Mammary epithelial cell (primary cell): ENCODE measurements around the gene JUN.

- CAGE, long polyA plus RNA: no peak
- RRBS: 4% methylated on average over 2 of the region's 10 CpGs
Observed at GRCh38 chr1:58783831-58784127, at the start of gene JUN. JUN (minus strand) TSS chr1:58784047.

GRCh38 chr1:58815003-58816086, 31.5 kb upstream of the JUN start:
- CAGE, long polyA plus RNA: no peak
- RRBS: under 1% methylated on average over 10 of the region's 52 CpGs

- CAGE, long polyA plus RNA: no peak
- RRBS: no CpG with 5 or more reads among the region's 14 CpGs
Observed at GRCh38 chr1:58922158-58922746, 138.4 kb upstream of the JUN start.

GRCh38 chr1:59124108-59124548, 172.8 kb upstream of the FGGY start:
- CAGE, long polyA plus RNA: no peak
- RRBS: no CpG with 5 or more reads among the region's 2 CpGs

DNA sequence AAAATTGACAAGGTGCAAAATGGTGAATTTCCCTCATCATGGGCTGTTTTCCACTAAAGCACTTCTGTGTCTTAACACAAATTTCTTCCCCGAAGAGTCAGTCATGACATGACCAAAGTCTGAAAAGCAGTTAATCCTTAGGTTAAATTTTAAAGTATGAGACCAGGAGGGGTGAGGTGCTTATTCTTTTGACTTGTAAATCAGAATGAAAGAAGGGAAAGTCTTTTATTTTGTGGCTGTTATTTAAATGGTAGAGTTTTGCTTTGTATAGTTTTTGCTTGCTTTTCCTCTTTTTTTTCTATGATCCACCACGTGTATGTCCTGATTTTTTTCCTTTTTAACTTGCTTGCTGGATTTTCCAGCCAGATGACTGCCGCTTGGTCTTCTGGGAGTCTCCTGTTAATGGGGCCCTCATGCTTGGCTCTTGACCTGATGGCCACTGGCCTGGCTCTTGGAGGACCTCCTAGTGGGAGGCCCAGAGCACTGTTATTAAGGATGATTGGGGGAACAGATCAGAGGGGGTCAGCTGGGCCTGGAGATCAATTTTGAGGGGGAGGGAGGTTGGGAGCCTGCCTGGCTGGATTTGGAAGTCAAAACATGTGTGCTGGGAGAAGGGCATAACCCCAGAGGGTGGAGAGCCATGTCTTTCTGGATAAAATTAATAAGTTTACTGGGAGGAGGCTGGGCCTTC, 1.1 kb downstream of the FGGY start:
- CAGE, long polyA plus RNA: no peak
- RRBS: no CpG with 5 or more reads among the region's 3 CpGs

DNA sequence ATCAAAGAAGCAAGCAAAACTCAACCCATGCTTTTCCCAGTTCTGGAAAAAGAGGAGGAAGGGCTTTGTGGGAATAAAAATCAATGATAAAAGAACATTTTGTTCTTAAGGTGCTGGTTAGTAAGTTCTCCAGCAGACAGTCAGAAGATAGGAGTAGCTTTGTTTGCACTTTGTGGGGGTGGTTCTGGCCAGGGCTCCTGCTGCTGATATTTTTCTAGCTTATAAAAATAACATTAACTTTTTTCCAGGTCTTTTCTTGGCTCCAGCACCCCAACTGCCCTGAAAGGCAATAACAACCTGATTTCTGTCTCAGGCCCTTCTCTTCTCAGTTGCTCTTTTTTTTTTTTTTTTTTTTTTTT, 220.0 kb downstream of the FGGY start:
- CAGE, long polyA plus RNA: no peak

- CAGE, long polyA plus RNA: no peak
- RRBS: no CpG with 5 or more reads among the region's 4 CpGs
Observed at GRCh38 chr1:59570465-59571020, 244.2 kb upstream of the HOOK1 start.

- CAGE, long polyA plus RNA: no peak
- RRBS: no CpG with 5 or more reads among the region's 5 CpGs
Observed at GRCh38 chr1:59707076-59707607, 107.6 kb upstream of the HOOK1 start.

GRCh38 chr1:59743189-59743939, 71.4 kb upstream of the HOOK1 start:
- CAGE, long polyA plus RNA: no peak
- RRBS: no CpG with 5 or more reads among the region's 2 CpGs

- CAGE, long polyA plus RNA: no peak
- RRBS: 14% methylated on average over 1 of the region's 32 CpGs
Observed at GRCh38 chr1:59814189-59814719, 495 bp upstream of the HOOK1 start.

- CAGE, long polyA plus RNA: no peak
- RRBS: no CpG with 5 or more reads among the region's 3 CpGs
Observed at GRCh38 chr1:60274337-60274689, 200.7 kb upstream of the C1orf87 start.

GRCh38 chr1:60547781-60548235, 474.2 kb upstream of the C1orf87 start:
- CAGE, long polyA plus RNA: no peak
- RRBS: no CpG with 5 or more reads among the region's 5 CpGs

DNA sequence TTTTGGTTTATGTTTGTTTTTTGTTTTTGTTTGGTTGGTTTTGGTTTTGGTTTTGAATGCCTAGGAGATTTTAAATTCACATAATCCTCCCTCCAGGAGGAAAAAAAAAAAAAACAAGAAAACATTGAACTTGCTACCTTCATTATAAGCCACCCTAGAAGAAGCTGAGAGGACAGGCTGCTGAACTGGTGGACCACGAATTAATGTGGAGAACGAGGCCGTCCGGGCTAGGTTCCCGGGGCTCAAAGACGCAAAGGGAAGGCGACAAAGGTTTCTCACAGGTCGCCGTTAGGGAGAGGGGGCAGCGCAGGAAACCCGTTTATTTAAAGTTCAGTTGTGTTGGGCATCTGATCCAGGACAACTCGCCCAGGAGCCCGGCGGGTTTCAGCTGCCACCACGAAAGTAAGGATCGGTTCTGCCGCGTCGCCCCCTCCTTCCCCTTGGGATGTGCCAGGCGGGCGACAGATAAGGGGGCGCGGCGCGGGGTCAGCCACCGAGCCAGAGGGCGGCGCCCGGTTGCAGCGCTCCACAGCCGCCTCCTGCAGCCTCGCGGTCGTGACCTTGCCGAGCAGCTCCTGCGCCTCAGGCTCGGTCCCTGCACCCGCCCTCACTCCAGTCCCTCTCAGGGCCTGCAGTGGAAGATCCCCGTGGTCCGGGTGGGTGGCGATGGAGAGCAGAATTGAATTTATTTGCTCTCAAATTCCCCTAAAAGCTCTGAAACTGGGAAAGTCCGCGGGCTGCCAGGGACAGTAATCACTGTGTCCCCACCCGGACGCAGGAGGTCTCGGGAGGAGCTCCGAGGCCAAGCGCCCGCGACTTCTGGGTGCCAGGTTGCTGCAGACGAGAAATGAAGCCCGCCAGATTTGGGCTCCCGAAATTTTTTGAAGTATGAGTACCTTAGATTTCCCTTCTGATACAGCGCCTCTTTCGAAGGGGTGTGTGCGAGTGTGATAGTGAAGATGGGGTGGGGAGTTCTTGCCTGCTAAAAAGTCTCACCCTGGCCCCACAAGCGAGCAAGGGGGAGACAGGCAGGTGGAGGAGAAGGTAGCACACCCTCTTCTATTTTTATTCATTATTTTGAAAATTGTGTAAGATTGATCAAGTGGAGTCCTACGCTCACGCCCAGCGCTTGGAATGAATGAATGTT, 28.5 kb upstream of the NFIA start:
- CAGE, long polyA plus RNA: no peak
- RRBS: no CpG with 5 or more reads among the region's 60 CpGs

DNA sequence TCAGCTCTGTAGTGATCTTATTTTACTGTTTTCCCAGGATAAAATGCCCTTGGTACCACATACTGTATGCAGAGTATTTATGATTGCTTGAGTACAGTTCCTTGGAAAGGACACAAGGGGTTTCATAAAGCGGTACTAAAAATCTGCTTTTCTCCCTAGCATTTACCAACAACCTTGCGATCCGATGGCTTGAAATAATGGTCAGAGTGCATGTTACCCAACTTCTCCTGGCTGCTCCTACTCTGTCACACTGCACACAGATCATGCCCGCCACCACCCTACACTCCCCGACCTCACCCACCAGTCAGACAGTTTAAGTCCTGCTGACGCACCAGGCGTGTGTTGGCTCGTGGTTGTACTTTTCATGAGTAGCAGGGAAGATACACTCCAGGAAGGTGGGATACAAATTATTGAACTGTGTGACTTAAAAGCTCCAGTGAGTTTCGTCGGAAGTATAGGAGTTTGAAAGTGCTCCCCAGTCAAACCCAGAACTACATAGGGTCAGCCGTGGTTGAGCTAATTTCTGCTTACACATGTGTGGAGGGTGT, 131.3 kb downstream of the NFIA start:
- CAGE, long polyA plus RNA: no peak
- RRBS: no CpG with 5 or more reads among the region's 11 CpGs

GRCh38 chr1:61407386-61407941, 317.5 kb downstream of the TM2D1 start:
- CAGE, long polyA plus RNA: no peak
- RRBS: no CpG with 5 or more reads among the region's 3 CpGs

- CAGE, long polyA plus RNA: no peak
- RRBS: no CpG with 5 or more reads among the region's 7 CpGs
Observed at GRCh38 chr1:61973113-61973797, 221.4 kb upstream of the L1TD1 start.

DNA sequence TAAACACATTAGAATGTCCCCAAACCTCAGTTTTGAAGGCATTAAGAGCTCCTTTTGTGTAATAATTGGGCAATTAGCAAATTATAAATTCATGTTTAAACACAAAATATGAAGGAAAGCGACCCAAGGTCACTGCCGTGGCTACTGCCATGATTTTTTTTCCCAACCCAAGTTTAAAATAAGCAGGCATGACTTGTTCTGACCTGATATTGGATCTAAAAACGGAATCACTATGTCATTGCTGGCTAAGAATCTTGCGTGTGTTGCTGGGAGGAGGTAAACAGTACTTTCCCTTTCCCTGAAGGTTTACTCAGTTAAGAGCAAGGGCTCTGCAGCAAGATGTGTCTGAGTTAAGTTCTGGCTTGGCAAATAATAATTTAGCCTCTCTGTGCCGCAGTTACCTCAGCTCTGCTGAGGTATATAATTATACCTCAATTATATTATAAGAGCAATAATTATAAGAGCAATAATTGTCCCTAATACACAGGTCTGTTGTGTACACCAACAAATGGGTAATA, 125.7 kb upstream of the L1TD1 start:
- CAGE, long polyA plus RNA: no peak
- RRBS: no CpG with 5 or more reads among the region's 5 CpGs

GRCh38 chr1:62271927-62272455, 47.2 kb downstream of the KANK4 start:
- CAGE, long polyA plus RNA: no peak
- RRBS: no CpG with 5 or more reads among the region's 10 CpGs

- CAGE, long polyA plus RNA: no peak
- RRBS: no CpG with 5 or more reads among the region's 12 CpGs
Observed at GRCh38 chr1:62337613-62338293, 18.5 kb upstream of the KANK4 start.

- CAGE, long polyA plus RNA: no peak
- RRBS: no CpG with 5 or more reads among the region's 1 CpG
Observed at GRCh38 chr1:62444450-62444969, 7.7 kb downstream of the USP1 start.